Measurements from ENCODE around the gene CAMKMT.

- PRO-cap, 2 experiments = peak in 1 of 2 experiments; most common plus-strand start chr2:43075365 (in 1); most common minus-strand start chr2:43075152 (in 1)
These were observed 151.3 kb downstream of the ZFP36L2 start for GRCh38 chr2:43074877-43075693.

DNA sequence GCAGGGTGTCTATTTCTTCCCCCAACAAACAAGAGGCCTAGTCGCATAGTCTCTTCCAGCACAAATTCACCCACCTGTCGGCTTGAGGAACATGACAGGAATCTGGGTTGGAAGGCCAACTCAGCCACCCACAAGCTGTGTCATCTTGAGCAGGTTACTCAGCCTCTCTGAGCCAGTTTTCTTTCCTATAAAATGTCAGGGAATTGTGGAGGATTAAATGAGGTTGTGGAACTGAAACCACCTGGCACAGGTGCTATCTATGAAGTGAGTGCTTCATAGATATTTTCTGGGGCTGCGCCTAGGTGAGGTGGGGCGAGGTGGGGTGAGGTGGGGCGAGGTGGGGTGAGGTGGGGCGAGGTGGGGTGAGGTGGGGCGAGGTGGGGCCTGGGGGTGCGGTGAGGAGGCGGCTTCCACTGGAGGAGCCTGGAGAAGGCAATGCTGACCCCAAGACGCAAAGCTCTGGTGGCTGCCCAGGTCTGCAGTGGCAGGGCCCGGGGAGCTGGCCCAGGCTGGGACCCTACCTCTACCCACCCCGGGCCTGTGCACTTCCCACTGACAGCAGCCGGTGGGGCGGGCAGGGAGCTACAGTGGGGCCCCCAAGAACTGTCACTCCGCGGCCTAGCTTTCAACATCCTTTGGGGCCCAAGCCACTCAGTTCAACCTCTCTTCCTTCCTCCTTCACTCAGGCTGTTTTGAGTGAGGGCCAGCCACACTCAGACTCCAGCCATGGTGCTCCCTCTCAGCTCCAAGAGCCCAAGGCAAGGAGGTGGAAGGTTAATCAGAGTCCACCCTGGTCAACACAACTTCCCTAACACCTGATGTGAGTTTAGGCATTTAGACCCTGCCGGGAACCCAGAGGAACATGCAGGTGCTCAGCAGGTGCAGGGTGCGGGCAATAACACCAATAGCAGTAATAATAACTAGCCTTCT, 93.8 kb downstream of the ZFP36L2 start:
- PRO-cap, 2 experiments = peak in 1 of 2 experiments; most common plus-strand start position 681 of the sequence (in 1); most common minus-strand start position 608 of the sequence (in 1)

DNA sequence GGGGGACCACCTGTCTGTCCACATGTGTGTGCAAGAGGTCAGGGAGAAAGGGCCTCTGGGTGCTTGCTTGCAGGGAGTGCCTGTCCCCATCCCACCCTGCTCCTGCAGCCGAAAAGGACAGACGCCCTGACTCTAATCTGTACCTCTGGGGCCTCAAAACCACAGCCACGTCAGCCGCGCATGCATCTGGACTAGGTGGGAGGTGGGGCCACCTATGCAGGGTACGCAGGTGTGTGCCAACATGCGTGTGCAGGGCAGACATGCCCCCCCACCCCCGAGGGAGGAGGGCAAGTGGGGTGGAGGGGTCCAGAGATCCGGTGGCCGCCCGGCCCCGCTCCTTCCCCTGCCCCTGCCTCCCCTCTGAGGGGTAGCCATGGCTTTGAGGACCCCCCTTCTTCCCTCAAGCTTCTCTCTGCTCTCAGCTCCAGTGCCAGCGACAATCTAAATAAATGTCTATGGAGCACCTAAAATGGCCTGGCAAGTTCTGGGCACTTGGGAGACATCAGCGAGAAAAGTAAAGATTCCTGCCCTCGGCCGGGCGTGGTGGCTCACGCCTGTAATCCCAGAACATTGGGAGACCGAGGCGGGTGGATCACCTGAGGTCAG, 91.9 kb downstream of the ZFP36L2 start:
- PRO-cap, 2 experiments = no peak in any of the 2 experiments

DNA sequence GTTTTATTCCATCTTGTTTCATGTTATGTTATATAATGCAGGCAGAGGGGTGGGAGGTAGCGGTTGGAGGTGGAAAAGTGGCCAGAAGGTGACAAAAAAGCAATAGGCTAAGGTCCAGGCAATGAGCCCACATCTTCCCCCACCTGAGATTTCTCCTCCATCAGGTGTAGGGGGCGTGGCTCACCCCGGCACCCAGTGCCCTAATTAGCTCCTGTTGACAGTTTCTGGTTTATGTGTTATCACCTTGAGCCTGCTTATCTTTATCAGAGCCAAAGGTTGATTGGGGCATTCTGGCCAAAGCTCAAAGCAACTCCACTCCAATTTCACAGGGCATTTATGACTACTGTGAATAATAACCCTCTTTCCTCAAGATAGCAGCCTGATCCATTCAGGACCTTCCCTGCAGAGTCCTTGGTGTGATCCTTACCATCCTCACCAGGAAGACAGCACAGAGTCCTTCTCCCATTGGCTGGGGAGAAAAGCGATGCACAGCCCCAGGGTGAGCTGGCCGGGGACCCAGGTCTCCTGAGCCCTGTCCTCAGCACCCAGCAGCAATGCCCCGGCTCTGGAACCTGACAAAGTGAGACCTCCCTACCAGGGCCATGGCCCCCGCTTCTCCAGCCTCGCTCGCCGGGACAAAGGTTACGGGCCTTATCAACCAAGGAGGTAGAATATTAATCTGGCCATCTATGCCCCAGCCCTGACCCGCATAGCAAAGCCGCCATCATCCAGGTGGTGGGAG, 64.7 kb downstream of the ZFP36L2 start:
- PRO-cap, 2 experiments = no peak in any of the 2 experiments

DNA sequence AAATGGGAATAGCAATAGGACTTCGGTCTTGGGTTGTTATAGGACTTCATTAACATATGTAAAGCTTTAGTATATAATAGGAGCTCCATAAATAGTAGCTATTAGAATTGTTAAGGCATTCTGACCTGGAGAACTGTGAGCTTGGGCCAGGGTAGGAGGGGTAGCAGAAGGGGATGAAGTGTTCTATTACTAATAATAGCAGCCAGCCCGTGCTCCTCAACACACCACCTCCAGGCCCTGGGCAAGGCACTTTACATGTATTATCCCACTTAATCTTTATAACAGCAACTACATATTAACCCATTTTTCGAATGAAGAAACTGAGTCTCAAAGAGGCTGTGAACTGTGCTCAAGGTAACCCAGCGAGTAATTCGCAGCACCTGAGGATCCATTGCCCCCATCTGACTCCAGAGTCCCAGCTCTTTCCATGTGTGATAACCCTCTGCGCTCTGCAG, 10.5 kb downstream of the ZFP36L2 start:
- PRO-cap, 2 experiments = no peak in any of the 2 experiments

GRCh38 chr2:43218163-43219191, 7.9 kb downstream of the ZFP36L2 start:
- PRO-cap, 2 experiments = no peak in any of the 2 experiments

- PRO-cap, 2 experiments = peak in 1 of 2 experiments; most common plus-strand start chr2:43220086 (in 1); most common minus-strand start chr2:43220020 (in 1)
These were observed 6.3 kb downstream of the ZFP36L2 start for GRCh38 chr2:43219885-43220782.

- PRO-cap, 2 experiments = peak in 1 of 2 experiments; most common plus-strand start chr2:43222150 (in 1); most common minus-strand start chr2:43222016 (in 1)
These were observed 4.6 kb downstream of the ZFP36L2 start for GRCh38 chr2:43221624-43222364.

GRCh38 chr2:43226782-43227805, 688 bp upstream of the ZFP36L2 start:
- PRO-cap, 2 experiments = peak in 1 of 2 experiments; most common plus-strand start chr2:43226867 (in 1); most common minus-strand start chr2:43227326 (in 1)

- PRO-cap, 2 experiments = no peak in any of the 2 experiments
These were observed 1.9 kb upstream of the ZFP36L2 start for GRCh38 chr2:43228249-43228824.

- PRO-cap, 2 experiments = no peak in any of the 2 experiments
These were observed 74.5 kb upstream of the ZFP36L2 start for GRCh38 chr2:43300515-43301702.

DNA sequence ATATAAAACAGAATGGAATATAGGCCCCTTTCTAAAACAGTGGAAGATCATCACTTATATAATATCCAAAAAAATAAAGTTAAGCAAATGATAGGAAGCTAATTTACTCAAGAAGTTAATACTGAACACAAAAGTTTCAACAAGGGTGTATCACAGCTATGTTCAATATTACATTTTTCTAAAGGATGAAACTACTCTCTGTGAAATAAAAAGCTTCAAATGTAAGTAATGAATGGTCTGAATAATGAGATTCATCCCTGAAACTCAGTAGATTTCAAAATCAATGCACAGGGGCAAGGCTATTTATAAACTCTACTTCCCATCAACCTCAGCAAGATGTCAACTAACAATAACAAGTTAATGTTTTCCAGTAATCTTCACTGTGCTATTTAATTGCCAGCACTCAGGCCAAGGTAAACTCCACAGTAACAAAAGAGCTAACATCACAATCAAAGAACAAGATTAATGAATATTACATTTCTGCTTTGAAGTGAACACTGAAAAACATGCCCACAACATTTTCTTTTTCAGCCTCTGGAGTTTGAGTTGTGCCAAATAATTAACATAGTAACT, 144.2 kb upstream of the ZFP36L2 start:
- PRO-cap, 2 experiments = no peak in any of the 2 experiments

GRCh38 chr2:43464483-43465200, 131.2 kb downstream of the THADA start:
- PRO-cap, 2 experiments = no peak in any of the 2 experiments

- PRO-cap, 2 experiments = no peak in any of the 2 experiments
These were observed 12.4 kb downstream of the ABCG5 start for GRCh38 chr2:43826266-43826598.

GRCh38 chr2:43905398-43906090, 66.8 kb downstream of the ABCG8 start:
- PRO-cap, 2 experiments = no peak in any of the 2 experiments

GRCh38 chr2:44081405-44081882, 85.7 kb upstream of the LRPPRC start:
- PRO-cap, 2 experiments = no peak in any of the 2 experiments

DNA sequence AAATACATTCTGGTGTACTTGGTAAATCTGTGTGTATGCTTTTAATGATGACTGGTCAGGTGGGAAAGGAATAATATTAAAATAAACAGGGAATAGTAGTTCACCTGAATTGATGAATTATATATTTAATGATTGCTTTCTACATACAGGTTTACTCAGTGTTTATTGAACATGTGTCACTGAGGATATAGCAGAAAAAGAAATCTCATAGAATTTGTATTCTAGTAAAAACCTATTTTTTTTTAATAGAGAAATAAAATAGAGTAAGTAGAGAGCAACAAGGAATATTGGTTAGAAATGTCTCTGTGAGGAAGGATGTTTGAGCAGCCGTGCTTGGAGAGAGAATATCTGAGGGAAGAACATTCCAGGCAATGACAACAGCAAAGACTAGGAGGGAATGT, 46.9 kb downstream of the PPM1B start:
- PRO-cap, 2 experiments = no peak in any of the 2 experiments

GRCh38 chr2:44361324-44362371, at the start of gene CAMKMT:
Gene CAMKMT (plus strand): TSS chr2:44361947.
- PRO-cap, 2 experiments = peak in 2 of 2 experiments; most common plus-strand start chr2:44361947 (in 1); most common minus-strand start chr2:44361492 (in 2)

DNA sequence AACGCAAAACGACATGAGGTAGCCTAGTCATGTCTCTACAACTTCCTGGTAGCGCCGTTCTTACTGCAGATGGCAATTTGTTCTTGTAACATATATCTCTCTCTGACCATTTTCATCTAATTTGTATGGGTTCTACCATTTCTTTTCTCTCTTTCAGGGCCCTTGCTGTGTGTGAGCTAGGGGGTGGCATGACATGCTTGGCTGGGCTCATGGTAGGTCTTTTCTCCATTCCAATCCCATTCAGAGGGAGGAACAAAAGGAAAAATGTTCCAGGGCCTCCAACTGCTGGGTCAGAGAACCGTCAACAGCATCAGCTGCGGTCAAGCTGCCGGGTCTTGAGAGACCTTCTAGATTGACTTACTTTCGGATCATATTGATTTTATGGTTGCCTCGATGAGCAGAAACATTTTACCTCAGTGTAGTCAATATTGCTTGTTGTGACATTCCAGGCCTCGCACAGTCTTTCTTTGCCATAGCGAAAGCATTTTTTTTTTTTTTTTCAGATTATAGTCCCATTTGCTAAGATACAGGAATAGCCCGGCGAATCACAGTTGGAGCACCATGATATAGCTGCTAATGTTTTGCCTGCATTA, 235.3 kb upstream of the SIX3 start:
- PRO-cap, 2 experiments = peak in 1 of 2 experiments; most common plus-strand start position 281 of the sequence (in 1)

- PRO-cap, 2 experiments = no peak in any of the 2 experiments
These were observed 139.8 kb upstream of the SIX3 start for GRCh38 chr2:44801327-44802425.